Thoracic aorta (tissue), 1 donor: ENCODE data around the genes CEPT1, WDR77 and INKA2.

DNA sequence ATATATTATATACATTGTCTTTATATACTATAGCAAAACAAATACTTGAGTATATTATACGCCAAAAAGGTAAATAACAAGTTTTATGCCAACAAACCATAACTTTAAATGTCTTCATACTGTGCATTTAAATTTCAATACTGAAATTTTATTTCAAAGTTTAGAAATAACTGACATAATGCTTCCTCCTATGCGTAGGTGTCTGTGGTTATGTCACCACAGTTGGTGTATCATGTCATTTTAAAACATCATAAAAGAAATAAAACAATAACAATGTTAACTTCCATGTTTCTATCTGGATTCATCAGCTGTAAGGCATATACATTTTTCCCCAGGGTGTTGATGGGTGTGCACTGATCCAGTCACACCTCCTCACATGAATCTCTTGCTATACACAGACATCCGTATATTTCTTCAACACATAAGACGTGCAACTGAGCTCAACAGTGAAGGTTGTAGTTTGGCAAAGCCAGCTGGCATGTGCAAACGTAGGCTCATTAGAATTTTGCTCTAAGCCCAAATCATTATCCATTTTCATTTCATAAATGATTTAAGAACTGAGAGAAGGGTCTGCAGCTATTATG is 6.2 kb downstream of the KCNA3 start:
- RAMPAGE, long total RNA = no peak

GRCh38 chr1:110873421-110874143 is 634 bp downstream of the CD53 start:
- RAMPAGE, long total RNA = no peak

DNA sequence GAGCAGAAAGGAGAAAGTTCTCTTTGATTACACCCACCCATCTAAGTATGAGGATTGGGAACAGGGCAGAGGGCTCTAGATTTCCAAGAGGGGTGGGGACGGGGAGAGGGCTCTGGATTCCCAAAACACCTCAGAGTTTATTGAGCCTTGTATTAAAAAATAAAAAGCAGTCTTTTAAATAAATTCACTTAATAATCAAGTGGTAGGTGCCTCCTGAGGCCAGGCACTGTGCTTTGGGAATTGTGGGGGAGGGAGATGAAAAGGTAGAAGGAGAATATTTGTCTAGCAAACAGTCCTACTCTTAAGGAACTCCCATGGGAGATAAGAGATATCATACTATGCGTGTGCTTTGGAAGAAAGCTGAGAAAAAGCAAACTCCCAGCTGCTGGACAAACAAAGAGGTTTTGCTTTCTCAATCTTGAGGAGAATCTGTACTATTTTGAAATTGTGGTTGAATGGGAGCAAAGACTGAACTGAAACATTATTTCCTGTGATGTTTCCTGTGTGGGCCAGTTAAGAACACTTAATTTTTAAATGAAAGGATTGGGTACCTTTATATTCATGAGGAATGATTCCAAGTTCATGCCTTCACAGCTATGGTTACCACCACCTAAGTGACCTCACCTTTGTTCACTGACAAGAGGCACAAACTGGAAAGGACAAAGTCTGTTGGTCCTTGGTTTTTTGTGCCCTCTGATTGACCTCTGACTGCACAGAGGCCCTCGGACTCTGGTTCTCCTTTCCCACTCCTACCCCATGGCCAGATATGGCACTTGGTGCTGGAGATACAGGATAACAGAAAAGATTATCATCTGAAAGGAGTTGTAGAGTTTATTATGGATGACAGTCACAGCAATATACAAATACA is 1.4 kb downstream of the CD53 start:
- RAMPAGE, long total RNA = no peak

- RAMPAGE, long total RNA = no peak
Observed at GRCh38 chr1:110887942-110888518, 15.1 kb downstream of the CD53 start.

GRCh38 chr1:110892281-110892805 is 19.4 kb downstream of the CD53 start:
- RAMPAGE, long total RNA = no peak

- RAMPAGE, long total RNA = no peak
Observed at GRCh38 chr1:110962794-110963173, 938 bp downstream of the LRIF1 start.

DNA sequence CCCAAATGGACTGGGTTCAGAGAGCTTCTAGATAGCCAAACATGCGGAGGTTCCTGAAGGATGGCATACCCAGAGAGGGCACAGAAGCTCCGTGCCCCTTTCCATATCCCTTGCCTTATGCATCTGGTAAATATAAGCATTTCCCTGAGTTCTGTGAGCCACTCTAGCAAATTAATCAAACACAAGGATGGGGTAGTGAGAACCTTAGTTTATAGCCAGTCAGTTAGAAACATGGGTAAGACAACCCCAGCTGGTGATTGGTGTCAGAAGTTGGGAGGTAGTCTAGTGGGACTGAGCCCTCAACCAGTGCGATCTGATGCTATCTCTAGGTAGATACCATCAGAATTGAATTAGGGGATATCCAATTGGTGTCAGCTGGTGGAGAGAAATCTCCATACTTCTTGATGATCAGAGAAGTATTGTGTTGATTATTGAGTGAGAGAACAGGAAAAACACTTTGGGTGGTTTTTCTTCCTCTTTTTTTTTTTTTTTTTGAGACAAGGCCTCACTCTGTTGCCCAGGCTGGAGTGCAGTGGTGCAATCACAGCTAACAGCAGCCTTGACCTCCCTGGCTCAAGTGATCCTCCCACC is 7.6 kb downstream of the DRAM2 start:
- RAMPAGE, long total RNA = no peak

GRCh38 chr1:111139951-111140939 is at the start of gene CEPT1:
TSS of gene CEPT1 (plus strand) at chr1:111140223.
- RAMPAGE, long total RNA = start-site peak on the plus strand at chr1:111140234-111140259, 210 reads

DNA sequence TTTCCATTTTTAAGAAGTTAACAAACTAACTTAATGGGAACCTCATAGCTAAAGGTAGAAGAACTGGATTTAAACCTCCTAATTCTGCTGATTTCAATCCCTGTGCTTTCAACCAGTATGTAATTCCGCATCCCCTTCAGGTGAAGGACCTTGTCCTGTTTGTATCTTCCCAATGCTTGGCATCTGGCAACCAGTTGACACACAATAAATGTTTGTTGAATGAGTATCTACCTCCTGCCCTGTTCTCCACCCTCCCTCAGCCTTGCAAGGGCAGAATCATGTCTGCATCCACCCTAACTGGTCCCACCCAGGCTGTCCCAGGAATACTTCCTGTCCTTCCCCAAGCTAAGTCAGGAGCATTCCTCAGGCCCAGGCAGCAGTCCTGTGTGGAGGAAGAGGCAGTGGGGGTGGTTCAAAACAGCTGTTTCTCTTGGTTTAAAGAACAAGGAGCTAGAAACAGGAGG is 6.4 kb downstream of the DENND2D start:
- RAMPAGE, long total RNA = no peak

GRCh38 chr1:111221487-111222126 is 5.9 kb upstream of the CHI3L2 start:
- RAMPAGE, long total RNA = no peak

DNA sequence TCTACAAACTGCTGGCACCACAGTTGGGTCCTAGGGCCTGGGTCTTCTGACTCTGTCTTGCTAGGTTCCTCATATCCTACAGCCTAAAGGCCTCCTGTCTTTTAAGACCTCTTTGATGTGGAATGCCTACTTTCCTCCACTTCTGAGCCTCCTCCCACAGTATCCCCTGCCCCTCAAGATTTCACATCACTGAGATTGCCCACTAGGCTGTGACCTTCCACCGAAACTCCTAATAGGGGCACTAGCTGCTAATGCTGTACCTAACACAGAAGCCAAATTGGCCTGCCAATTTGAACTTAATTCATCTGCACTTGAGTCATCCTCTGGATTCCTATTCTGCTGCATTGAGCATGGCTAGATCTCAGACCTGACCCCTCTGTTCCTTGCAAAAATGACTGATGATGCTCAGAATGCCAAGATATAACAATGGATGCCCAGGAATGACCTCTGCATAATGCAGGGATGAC is 2.2 kb upstream of the OVGP1 start:
- RAMPAGE, long total RNA = start-site peak on the minus strand centred at position 275 of the sequence, 294 bp wide, 9 reads

DNA sequence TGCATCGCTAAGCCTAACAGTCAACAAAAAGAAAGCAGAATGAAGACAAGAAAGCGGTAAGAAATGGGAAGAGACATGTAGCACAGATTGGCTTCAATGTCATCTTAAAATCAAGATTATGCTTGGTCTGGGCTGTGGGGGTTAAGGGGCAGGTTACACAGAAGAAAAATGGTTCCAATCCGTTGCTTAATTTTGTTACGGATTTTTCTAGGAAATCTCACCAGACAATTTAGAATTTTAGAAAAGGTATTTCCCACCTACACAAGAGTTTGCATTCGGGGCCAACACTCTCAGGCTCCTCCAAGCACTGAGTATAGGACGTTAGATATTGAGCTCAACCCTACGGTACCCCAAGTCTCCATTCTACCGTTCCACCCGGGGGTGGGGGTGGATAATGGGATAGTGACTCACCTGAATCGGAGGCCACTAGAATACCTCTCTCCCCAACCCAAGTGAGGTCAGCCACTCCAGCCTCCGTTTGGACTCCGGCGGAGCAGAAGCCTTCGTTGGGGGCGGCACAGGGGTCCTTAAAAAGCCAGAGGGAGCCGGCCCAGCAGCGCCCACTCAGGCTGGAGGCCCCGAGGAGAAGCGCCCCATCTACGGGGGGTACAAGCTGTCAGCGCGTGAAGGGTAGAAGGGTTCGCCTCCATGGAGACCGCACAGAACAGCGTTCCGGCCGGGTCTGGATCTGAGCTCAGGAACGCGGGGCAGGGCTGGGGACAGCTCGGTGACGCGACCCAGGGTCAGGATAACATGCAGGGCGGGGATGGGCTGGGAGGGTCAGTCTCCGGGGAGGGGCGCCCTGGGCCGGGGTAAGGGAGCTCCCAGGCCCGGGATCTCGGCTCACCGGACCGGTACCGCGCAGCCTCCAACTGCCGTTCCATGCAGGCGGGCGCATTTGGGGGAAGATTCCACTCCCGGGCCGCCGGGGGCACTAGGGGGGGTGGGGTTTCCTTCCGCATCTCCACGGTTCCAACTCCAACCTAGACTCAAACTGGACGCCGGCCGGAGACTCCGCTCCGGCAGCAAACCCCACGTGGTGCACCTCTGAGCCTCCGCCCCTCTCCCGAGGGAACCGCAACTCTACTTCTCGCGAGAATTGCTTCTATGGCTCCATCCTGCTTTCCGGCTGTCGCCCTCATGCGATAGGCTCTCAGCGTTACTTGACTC is at the start of gene WDR77:
Gene WDR77 (minus strand): TSS at position 1,049 of the 1,170 bp plus-strand sequence.
- RAMPAGE, long total RNA = start-site peak on the minus strand centred at position 1,007 of the sequence, 20 bp wide, 26 reads

DNA sequence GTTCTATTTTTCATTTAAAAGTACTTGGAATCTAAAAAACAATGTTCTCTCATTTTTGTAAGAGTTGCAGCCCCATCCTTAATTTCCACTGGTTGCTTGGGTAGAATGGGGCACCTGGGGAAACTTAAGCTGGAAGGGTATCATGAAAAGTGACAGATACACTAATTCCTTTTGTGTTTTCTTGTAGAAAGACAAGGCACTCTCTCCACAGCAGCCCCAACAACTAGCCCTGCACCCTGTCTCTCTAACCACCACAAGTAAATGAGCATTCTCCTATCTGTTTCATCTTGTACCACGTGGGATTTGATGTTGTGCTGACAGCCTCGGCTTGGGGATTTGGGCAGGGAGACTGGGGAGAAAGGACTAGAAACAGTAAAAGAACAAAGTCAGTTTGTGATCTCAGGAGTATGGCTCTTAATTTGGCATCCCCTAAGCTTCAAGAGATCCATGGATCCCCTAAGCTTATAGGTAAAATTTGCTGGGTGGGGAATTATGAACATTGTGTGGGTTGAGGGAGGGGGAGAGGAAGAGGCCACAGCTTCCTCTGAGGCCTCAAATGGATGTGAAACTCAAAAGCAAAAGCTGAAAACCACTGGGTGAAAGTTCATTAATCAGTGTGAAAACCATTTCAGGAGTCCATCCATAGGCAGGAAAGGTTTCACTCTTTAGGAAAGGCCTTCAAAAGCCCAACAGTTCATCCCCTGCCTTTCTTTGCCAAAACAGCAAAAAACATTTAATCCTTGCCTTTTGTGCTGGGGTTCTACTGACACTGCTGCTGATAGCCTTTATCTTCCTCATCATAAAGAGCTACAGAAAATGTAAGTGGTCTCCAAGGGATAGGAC is 3.0 kb downstream of the C1orf162 start:
- RAMPAGE, long total RNA = no peak

- RAMPAGE, long total RNA = no peak
Observed at GRCh38 chr1:111485671-111486125, 11.9 kb downstream of the C1orf162 start.

DNA sequence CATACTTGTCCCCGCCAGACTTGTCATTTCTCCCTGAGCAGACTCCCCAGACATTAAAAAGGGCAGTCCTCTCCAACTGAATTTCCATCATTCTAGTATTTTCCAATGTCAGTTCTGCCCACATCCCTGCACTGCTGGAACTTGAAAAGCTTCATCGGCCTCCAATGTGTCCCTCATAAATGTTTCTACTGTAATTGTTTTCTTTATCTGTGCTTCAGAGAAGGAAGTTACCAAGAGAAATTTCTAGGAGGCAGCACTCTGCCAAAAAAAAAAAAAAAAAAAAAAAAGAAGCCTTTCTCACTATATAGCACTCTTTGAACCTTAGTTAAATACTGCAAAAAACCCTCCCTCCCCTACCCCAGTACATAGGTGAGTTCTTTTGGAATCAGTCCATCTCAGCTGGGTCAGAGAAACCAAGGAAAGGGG is 1.4 kb upstream of the ADORA3 start:
- RAMPAGE, long total RNA = no peak

GRCh38 chr1:111592276-111593400 is 27.0 kb upstream of the RAP1A start:
- RAMPAGE, long total RNA = no peak

GRCh38 chr1:111729448-111730072 is 9.6 kb downstream of the INKA2 start:
- RAMPAGE, long total RNA = no peak

- RAMPAGE, long total RNA = start-site peak on the minus strand at chr1:111739352-111739395, 42 reads
Observed at GRCh38 chr1:111739324-111740085, at the start of gene INKA2. TSS of gene INKA2 (minus strand) at chr1:111739395.

GRCh38 chr1:111758453-111758793 is 2.7 kb downstream of the DDX20 start:
- RAMPAGE, long total RNA = no peak

GRCh38 chr1:112264644-112264941 is 131.4 kb upstream of the CTTNBP2NL start:
- RAMPAGE, long total RNA = no peak